Calu3 (cell line): ENCODE measurements around a stretch of chr6.

DNA sequence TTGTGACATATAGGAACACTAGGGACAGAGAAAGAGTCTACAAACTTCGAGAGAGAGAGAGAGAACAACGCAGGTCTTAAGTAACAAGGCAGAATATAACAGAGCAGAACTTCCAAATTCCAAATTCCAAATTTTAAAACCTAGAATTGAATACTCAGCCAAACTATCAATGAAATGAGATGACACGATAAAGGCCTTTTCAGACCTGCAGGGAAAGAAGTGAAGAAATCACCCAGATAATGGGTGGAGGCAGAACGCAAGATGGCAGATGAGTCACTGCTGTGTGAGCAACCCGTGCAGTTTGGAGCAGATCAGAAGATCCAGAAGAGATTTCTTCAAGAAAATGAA is 88.3 kb upstream of the CDYL start:
- PRO-cap, result no peak

DNA sequence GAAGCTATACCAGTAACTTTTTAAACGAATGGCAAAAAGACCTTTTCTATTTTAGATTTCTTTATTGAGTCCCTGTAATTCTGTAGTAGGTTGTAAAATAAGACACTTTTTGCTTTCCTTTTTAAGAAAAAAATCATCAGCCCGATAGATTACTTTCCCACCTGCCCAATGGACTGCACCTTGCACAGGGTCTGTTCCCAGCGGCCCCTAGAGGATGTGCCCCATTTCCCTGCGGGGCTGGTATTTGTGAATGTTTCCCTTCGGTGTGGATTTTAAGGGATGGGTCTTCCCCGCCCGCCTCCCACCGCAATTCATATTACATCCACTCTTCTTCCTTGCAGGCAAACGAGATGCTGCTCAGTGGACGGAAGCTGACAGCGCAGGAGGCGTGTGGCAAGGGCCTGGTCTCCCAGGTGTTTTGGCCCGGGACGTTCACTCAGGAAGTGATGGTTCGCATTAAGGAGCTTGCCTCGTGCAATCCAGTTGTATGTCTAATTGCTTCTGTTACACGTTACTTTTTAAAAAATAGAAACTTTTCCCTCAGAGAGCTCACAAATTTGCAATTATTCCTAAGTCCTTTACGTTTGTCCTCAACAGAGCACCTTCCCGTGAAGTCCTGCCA is 51.8 kb downstream of the RPP40 start:
- PRO-cap, result no peak

DNA sequence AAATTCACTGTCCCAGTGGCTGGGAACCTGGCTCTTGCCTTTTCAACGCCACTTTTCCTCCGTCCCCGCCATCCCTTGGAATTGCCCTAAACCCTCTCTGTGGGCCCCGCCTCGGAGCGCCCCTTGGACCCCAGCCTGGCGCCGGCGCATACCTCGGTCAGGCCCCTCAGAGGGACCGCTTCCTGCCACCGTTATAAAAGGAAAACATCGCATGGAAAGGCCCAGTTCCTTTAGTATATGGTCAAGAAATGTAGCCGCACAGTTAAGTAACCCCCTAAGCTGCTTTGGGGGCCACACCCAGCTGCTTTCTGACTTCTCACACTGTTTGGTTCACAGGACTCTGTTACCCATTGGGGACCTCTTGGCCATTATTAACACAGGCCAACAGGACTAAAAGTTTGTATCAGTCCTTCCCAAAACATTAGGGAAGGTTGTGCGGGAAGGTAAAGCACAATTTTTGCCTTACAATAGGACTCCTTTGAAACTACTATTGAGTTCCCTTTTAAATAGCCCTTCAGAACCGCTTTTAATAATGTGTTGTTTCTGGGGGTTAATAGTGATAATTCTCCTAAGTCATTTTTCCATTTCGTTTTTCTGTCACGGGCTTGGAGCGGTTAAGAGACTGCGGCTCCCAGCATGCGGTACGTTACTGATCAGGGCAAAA is 506 bp upstream of the RPP40 start:
- PRO-cap, result no peak

- PRO-cap, result no peak
These were observed 34.0 kb downstream of the PPP1R3G start for GRCh38 chr6:5119127-5119556.

GRCh38 chr6:5315637-5316428 is 54.5 kb downstream of the FARS2 start:
- PRO-cap, result no peak

- PRO-cap, result no peak
These were observed 223.9 kb downstream of the NRN1 start for GRCh38 chr6:5782633-5783373.

- PRO-cap, result no peak
These were observed 6.7 kb downstream of the NRN1 start for GRCh38 chr6:6000070-6000468.

GRCh38 chr6:6494673-6494951 is 93.9 kb upstream of the LY86 start:
- PRO-cap, result no peak

DNA sequence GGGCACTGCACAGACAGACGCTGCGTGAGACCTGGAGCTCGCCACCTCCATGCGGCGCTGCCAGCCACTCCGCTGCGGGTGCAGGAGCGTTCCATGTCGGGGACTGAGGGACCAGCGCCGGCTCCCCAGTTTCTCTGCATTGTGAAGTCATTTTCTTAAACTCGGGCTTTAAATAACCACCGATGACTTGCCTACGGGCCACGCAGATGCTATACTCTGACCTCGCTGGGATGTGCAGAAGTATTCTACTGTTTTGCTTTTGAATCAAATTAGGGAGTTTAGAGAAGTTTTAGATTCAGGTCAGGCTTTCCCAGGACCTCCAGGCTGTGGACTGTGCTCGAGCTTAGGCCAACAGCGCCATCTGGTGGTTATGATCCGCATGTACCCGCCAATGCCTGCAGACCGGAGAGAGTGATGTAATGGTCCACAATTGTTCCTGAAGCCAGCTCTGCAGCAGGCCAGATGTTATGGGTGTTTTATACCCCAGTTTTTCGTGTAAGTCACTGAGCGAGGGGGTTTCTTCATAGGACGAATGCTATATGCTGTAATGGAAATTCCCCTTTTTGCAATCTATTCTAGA is 41.6 kb upstream of the LY86 start:
- PRO-cap, result no peak

DNA sequence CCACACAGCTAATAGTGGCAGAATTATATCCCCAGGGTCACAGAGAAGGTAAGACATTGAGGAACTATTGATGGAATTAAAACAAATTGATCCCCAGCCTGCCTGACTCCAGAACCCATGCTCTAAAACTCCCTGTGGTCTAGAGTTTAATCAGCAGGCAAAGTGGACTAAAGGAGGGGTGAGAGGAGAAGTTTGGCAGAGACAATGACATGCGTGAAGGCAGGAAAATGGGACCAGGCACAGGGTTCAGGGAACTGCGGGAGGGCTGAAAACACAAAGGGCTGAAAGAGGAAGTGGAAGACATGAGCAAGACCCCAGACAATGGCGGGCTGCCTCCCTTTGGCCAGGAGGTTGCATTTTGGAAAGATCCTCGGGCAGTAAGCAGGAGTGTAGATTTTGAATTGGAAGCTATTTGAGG is 3.1 kb downstream of the LY86 start:
- PRO-cap, result no peak

GRCh38 chr6:6592075-6592837 is 3.7 kb downstream of the LY86 start:
- PRO-cap, result no peak

DNA sequence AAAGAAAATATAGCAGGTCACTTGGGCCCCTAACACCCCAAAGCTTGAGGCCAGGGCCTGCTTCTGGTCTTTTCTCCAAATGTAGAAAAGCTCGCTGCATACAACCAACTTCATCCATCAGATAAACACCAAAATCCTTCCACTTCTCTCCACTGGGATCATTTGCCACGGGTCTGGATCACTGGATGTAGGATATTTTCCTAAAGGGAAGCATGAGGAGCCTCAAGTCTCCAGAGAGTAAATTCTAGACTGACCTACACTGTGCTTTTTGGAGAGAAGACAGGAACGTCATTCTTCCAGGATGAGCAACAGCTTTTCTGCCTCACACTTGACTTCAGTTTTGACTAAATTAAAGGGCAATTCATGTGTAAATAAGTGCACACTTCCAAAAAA is 12.1 kb downstream of the LY86 start:
- PRO-cap, result no peak

- PRO-cap, result no peak
These were observed 17.4 kb downstream of the LY86 start for GRCh38 chr6:6605907-6606313.

DNA sequence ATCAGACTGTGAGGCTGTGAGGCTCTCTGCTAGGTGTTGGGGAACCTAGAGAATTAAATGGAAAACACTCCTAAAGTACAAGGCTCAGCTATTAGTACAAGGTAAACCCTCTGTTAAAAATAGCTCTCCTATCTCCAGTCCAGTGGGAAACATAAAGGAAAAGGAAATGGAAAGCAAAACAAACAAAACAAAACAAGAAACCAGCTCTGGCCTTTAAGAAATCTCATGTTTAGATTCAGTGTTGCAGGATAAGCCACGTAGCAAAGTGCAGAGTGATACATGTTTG is 35.1 kb downstream of the LY86 start:
- PRO-cap, result no peak

- PRO-cap, result no peak
These were observed 90.3 kb downstream of the LY86 start for GRCh38 chr6:6678774-6679225.

DNA sequence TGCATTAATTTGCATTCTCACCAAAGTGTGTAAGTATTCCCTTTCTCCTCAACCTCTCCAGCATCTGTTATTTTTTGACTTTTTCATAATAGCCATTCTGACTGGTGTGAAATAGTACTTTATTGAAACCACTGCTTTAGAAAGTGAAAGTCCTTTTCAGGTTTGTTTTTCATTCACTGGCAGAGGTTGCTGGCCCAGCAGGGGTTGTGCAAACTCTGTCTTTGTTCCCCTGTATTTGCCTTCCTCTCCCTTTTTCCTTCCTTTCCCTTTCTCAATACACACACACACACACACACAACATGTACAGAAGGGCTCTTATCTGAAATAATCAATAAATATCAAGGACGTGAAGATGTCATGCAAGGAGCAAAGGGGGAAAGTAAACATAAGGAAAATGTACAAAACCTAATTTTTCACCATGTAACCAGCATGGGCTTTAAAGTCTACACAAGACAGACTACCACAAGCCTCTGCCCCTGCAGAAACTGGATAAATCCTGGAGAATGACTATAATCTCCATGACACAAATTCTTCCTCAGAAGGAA is 99.8 kb downstream of the LY86 start:
- PRO-cap, result no peak

GRCh38 chr6:6703399-6703866 is 114.9 kb downstream of the LY86 start:
- PRO-cap, result no peak

DNA sequence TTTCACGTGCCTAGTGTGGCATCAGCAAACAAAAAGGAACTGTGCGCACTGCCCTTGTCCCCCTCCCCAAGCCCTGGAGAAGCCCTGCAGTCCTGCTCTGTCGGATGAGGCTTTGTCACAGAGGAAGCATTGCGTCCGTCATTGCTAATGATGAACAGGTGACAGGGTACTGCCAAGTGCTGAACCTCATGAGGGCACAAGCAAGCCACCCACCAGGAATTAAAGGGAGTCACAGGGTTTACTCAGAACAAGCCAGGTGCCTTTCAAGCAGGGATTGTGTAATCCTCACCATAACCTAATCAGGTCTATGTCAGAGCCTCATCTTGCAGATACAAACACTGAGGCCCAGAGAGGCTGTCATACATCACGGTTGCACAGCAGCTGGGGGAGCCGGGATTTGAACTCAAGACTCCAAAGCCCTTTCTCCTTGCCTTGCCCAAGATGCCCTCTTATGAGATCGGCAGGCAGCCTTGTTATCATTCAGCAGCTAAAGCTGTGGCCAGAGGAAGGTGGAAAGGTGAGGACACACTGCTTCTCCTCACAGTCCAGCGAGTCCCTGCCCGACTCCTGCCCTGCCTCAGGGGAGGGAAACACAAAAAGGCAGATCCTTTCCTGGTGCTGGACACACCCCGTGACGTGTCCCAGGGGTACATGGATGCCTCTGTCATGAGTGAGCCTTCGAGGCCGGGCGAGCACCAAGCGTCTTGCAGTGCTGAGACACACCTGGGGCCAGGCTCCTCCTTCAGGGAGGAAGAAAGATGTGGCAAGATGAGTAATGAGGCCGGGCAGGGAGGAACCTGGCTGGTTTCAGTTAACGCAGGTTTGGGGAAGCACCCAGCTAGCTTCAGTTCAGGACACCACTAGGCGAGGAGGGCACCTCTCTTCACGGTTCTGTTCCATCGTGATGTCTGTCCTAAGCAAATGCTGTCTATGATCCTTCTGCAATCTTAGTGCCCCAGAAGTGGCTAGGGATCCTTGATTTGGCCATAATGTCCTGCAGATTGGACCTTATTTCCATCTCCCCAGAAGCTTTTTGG is 214.9 kb downstream of the LY86 start:
- PRO-cap, result bidirectional peak, plus-strand start at position 847 of the sequence, minus-strand start at position 569 of the sequence

DNA sequence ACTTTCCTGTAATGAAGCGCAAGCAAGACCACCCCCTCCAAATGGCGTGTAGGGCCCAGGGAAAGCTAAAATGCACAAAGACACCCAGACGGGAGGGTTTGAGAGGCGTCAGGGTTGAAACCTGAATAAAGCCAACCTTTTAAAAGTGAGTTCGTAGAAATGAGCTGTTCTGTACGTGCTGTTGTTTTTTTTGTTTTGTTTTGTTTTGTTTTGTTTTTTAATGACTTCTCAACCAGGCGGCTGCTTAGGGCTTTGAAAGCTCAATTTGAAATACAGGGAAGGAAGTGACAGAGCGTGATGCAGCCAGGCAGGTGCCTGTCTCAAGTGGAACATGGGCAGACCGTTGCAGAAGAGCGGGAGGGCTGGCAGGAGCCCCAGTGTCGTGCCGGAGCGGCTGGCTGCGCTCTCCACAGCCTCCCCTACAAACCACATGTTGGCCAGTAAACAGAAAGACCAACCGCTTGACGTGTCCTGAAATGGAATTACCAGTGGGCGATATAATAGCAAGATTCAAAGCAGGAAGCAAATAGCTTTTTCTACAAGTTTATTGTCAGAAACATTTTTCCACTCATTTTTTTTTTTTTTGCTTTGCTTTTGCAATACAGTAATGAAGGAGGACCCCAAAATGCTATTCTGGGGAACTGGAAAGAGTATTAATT is 164.9 kb upstream of the RREB1 start:
- PRO-cap, result no peak

DNA sequence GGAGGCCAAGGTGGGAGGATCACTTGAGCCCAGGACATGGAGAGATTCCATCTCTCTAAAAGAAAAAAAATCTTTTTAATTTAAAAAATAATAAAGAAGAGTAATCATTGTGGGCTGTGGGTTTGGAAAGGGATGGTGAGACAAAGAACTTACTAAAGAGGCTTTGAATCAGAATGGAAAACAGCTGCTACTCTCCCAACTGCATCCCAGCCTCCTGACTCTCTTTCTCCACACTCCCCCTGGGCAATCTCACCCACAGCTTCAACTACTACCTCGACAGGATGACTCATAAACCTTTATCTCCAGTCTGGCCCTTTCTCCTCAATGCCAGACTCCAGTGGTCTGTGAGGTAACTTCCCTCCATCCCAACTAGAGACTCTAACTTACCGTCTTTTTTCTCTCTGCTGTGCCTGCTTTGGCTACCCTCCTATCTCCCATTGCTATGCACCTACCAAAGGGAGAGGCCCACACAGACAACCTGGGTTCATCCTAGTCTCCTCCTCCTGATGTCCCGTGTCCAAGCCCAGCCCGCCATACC is 135.3 kb upstream of the RREB1 start:
- PRO-cap, result no peak